Measurements from ENCODE around the genes CCNI and CNOT6L.

- PRO-cap = no peak
- RAMPAGE, long total RNA, 5 experiments = start-site peak on the minus strand in 2 of 5 experiments, at chr4:76174166-76174548 at its widest, 39 to 67 reads per replicate
- RRBS = no CpG with 5 or more reads among the region's 9 CpGs
Measured at GRCh38 chr4:76174003-76174579, 25.9 kb upstream of the NUP54 start.

GRCh38 chr4:76208139-76208785, 5.4 kb downstream of the SCARB2 start:
- PRO-cap = unidirectional peak, plus-strand start at chr4:76208603; unidirectional peak, plus-strand start at chr4:76208651
- RAMPAGE, long total RNA, 5 experiments = no peak in any of the 5 experiments
- RRBS = no CpG with 5 or more reads among the region's 8 CpGs

GRCh38 chr4:76536062-76536609, 101.1 kb downstream of the SHROOM3 start:
- PRO-cap = no peak
- RAMPAGE, long total RNA, 5 experiments = no peak in any of the 5 experiments
- RRBS = no CpG with 5 or more reads among the region's 2 CpGs

DNA sequence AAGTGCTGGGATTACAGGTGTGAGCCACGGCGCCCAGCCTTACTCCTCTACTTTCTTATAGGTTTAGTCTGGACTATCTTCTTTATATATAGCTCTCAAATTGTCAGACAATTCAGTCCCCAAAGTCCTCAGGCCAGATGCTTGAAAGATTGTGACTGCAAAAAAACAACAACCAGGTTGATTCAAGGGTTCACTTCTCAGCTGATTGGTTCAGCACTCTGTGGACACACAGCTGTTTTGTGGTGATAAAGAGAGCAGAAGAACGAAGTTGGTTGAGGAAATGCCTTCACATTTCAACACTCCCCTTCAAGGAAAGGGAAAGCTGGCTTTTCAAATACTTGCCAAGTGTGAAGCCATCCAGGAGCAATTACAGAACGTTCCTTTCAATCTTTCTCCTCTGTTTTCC, 166.7 kb downstream of the SHROOM3 start:
- PRO-cap = unidirectional peak, plus-strand start at position 257 of the sequence; unidirectional peak, plus-strand start at position 333 of the sequence
- RAMPAGE, long total RNA, 5 experiments = no peak in any of the 5 experiments
- RRBS = no CpG with 5 or more reads among the region's 4 CpGs

DNA sequence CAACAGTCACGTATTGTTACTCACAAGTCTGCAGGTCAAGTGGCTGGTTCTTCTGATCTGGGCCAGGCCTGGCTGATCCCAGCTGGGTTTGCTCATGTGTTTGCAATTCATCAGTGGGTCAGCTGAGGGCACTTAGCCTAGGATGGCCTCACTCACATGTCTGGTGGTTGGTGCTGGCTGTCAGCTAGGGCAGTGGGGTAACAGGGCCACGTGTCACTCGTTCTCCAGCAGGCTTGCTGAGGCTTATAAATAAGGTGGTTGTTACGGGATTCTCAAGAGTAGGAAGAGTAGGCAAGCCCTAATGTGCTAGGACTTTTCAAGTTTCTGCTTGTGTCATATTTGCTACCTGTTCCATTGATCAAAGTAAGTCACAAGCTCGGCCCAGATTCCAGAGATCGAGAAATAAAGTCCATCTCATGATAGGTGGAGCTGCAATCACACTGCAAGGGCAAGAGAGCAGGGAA, 88.1 kb downstream of the SOWAHB start:
- PRO-cap = no peak
- RAMPAGE, long total RNA, 5 experiments = no peak in any of the 5 experiments
- RRBS = no CpG with 5 or more reads among the region's 6 CpGs

DNA sequence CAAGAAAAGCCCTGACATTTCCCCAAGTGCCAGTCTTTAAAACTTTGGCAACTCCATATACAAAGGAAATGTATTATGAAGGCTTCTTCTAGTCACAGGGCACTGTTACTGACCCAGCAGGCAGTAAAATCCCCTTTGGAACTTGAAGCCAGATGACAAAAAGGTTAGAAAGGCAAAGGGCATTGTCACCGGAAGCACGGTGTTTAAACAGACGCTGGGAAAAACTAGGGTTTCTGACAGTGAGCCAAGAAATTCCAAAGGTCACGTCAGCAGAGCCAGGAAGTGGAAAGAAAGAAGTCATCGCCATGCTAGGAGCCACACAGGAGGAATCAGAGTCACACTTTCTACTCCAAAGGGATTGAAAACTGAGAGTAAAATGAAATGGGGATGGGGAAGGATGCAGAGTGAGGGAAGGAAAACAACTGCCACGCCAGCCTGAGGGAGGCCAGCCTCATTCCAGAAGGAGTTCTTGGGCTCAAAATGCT, 67.0 kb downstream of the SOWAHB start:
- PRO-cap = unidirectional peak, plus-strand start at position 300 of the sequence
- RAMPAGE, long total RNA, 5 experiments = no peak in any of the 5 experiments
- RRBS = no CpG with 5 or more reads among the region's 6 CpGs

DNA sequence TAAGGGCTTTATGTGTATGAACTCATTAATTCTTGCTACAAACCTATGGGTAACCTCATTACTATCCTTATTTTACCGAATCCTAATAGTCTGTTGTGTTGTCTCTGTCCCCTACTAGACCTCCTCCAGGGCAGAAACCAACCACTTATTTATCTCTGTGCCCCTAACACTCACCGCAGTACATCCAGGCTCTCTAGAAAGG, 11.3 kb upstream of the SOWAHB start:
- PRO-cap = unidirectional peak, minus-strand start at position 127 of the sequence
- RAMPAGE, long total RNA, 5 experiments = no peak in any of the 5 experiments
- RRBS = no CpG with 5 or more reads among the region's 2 CpGs

DNA sequence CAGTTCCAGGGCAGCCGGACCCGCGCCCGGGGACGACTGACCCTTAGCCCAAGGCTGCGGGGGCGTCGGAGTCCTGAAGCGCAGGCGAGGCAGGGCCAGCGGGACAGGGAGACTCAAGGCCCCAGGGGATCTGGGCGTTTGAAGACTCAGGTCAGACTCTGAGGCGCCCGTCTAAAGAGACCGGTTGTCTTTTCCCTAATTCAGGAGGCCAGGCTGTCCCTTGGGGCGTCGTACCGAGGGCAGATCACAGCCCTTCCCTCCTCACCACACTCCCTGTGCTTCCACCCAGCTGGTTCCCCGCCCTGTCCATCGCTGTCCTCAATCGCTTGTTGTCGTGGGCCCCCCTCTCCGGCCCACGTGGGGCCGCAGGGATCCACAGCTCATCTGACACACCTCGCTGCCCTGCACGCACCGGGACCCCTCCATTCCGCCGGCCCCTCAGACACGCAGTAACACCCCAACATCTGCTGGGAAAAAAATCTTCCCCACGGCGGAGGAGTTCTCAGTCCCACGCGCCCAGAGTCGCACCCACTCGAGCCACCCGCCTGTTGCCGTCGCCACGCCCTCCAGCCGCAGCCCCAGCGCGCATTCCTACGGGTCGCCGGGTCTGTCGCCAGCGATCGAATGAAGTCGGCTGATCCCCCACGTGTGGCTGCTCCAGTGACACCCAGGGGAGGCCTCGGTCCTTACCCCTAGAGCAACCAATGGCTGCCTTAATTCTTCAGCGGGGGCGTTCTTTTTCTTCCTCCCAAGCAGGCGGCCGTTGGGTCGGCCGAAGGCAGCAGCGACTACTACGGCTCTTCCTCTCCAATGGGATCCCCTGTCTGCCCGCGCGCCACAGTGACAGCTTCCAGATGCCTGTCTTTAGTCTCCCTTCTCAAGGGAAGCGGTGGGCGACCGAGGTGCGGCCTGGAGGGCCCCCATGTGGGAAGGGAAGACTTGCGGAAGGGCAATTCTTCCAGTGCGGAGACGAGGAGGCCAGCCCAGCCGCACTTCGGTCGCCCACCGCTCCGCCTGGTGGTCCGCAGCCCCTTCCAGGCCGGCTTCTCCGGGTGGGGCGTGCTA, 947 bp upstream of the SEPTIN11 start:
- PRO-cap = bidirectional peak, plus-strand start at position 755 of the sequence, minus-strand start at position 626 of the sequence
- RAMPAGE, long total RNA, 5 experiments = no peak in any of the 5 experiments
- RRBS = 6% methylated on average over 6 of the region's 80 CpGs

DNA sequence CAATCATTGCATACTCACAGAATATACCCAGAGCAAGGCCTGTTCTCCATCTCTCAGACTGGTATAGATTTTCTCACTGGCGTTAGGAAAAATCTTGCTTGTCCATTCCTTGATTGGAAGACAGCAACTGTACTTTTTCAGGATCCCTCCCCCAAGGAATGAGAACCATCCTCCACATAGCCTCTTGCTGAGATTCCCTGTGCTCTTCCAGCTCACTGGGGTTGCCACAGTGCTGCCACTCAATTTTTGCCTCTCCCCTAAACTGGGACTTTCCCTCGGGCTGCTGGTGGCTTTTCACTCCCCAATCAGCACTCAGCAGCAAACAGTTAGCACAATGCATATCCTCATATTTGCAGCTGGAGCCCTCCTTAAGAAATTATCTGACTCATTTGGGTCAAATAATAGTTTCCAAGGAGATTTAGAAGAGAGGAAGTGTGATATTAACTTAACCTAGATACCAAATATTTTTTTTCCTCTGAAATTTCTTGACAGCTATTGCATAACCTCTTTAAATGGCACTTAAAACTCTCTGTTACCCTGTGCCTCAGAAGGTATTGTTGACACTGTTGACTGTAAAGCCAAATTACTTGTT, 57.8 kb downstream of the SEPTIN11 start:
- PRO-cap = no peak
- RAMPAGE, long total RNA, 5 experiments = no peak in any of the 5 experiments
- RRBS = no CpG with 5 or more reads among the region's 2 CpGs

DNA sequence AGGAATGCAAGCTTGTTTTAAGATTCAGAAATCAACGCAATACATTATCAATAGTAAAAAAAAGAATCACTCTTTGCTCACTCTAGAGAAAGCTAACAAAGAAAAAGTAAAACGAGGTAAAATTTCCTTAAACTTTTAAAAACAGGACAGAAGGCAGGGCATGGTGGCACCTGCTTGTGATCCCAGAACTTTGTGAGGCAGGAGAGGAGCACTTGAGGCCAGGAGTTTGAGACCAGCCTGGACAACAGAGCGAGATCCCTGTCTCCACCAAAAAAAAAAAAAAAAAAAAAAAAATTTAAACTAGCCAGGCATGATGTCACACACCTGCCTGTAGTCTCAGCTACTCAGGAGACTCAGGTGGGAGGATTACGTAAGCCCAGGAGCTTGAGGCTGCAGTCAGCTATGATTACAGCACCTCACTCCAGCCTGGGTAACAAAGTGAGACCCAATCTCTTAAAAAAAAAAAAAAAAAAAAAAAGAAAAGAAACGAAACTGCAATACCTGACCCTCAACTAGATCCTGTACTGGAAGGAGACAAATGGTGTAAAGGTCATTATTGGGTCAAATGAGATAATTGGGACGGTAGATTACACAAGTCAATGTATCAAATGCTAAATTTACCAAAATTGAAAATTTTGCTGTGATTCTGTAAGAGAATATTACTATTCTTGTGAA, 3.5 kb downstream of the CCNI start:
- PRO-cap = no peak
- RAMPAGE, long total RNA, 5 experiments = no peak in any of the 5 experiments
- RRBS = no CpG with 5 or more reads among the region's 6 CpGs

- PRO-cap = unidirectional peak, minus-strand start at chr4:77074906
- RAMPAGE, long total RNA, 5 experiments = no peak in any of the 5 experiments
- RRBS = 1% methylated on average over 5 of the region's 13 CpGs
Measured at GRCh38 chr4:77074649-77075120, 1.1 kb downstream of the CCNI start.

DNA sequence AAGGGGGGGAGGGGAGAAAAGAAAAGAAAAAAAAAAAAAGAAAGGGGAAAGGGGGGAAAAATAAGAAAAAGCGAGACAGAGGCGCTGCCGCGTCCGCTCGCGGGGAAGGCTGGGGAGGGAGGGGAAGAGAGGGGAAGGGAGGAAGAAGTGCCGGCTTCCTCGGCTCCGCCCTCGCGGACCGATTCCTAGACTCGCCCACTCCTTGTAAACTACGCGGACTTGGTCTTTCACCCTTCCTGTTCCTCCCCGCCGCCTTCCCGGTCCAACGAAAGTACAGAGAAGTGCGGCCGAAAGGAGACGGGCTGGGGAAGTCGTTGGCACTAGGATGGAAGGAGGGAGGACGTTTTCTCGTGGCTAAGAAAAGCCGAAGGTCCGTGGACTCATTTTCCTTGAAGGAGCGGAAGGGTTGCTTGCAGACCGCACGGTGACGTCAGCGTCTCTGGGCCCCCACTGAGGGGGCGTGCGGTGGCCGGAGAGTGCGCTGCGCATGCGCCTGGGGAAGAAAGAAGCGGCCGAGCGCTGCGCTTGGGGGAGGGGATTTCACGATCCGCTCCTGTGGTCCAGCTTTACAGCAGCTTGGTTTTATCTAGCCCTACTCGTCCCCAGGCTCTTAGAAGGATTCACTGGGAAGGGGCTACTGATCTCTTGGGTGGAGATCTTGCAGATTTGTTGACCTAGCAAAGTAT, at the start of gene CCNI:
CCNI (minus strand) TSS at position 121 of the 686 bp plus-strand sequence.
- PRO-cap = bidirectional peak, plus-strand start at position 188 of the sequence, minus-strand start at position 121 of the sequence; bidirectional peak, plus-strand start at position 500 of the sequence, minus-strand start at position 441 of the sequence
- RAMPAGE, long total RNA, 5 experiments = start-site peak on the plus strand in 2 of 5 experiments, centred at positions 213 to 571 of the sequence, 7 to 43 reads per replicate; start-site peak on the minus strand in 1 of 5 experiments, centred at position 104 of the sequence, 23 to 31 reads per replicate
- RRBS = 3% methylated on average over 9 of the region's 46 CpGs

GRCh38 chr4:77332559-77333111, 175.6 kb downstream of the CCNG2 start:
- PRO-cap = no peak
- RAMPAGE, long total RNA, 5 experiments = no peak in any of the 5 experiments
- RRBS = no CpG with 5 or more reads among the region's 2 CpGs

DNA sequence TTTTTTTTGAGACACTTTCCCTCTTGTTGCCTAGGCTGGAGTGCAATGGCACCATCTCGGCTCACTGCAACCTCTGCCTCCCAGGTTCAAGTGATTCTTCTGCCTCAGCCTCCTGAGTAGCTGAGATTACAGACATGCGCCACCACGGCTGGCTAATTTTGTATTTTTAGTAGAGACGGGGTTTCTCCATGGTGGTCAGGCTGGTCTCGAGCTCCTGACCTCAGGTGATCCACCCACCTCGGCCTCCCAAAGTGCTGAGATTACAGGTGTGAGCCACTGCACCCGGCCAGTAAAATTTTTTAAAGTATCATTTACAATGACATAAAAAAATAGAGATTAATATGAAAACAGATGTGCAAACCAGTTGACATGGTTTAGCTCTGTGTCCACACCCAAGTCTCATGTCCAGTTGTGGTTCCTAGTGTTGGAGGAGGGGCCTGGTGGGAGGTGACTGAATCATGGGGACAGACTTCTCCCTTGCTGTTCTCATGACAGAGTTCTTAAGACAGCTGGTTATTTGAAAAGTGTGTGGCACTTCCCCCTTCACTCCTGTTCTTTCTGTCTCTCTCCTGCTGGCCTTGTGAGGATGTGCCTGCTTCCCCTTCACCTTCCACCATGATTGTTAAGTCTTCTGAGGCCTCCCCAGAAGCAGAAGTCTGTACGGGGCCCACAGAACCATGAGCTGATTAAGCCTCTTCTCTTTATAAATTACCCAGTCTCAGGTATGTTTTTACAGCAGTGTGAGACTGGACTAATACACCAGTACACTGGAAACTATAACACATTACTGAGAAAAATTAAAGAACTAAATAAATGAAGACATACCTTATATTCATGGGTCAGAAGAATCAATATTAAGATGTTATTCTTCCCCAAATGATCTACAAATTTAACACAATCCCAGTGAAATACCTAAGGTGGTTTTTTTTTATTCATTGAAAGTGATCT, 23.9 kb downstream of the CNOT6L start:
- PRO-cap = no peak
- RAMPAGE, long total RNA, 5 experiments = no peak in any of the 5 experiments
- RRBS = no CpG with 5 or more reads among the region's 8 CpGs

GRCh38 chr4:77819241-77819545, at the start of gene CNOT6L:
TSS of gene CNOT6L (minus strand) at chr4:77819368.
- PRO-cap = bidirectional peak, plus-strand start at chr4:77819307, minus-strand start at chr4:77819192; bidirectional peak, plus-strand start at chr4:77819419, minus-strand start at chr4:77819432
- RAMPAGE, long total RNA, 5 experiments = start-site peak on the minus strand in 1 of 5 experiments, at chr4:77819364-77819382 at its widest, 52 reads per replicate
- RRBS = no CpG with 5 or more reads among the region's 35 CpGs

DNA sequence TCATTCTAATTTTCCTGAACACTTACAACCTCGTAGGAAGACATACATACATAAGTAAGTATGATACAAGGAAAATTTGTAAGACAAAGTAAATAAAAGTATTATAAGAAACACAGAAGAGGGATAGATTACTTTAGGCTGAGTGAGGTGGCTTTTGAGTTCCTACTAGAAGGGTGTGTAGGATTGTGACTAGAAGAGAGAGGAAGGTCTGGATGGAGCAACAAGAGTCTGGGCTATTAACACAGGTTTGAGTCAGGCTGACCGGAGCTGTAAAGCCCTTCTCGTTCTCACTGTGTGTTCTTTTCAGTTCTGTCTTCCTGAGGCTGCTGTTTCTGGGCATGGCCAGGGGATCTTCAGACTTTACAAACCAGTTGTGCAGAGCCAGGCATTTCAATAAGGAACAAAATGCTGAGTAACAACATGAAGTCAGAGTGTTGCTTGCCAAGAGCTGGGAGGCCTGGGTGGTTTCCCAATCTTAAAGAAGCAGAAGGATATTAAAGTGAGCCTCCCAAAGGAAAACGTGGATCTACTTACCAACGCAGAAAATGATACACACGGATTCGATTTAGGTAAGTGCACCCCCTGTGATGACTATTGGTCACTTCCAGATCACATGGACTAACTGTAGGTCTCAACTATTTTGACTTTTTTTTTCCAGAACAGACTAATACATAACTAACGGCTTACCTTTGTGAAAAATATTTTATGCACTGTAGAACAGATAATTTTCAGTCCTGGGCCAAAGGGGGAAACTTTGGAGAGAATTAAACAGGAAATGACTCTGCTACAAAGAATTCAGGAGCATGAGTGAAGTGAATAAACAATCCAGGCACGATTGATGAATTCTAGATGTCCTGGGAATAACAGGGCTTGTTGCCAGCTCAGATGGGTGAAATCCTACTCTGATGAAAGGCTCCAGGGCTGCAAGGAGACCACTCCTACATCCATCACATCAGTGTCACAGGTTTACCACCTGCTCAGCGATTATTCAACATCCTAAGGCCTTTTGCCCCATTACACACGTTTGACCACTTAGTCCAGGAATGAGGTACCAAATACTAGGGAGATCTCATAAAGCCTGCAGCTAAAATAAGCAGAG, 94.5 kb downstream of the ANXA3 start:
- PRO-cap = bidirectional peak, plus-strand start at position 508 of the sequence, minus-strand start at position 395 of the sequence
- RAMPAGE, long total RNA, 5 experiments = no peak in any of the 5 experiments
- RRBS = no CpG with 5 or more reads among the region's 11 CpGs

GRCh38 chr4:78704728-78705291, 71.3 kb upstream of the BMP2K start:
- PRO-cap = no peak
- RAMPAGE, long total RNA, 5 experiments = no peak in any of the 5 experiments
- RRBS = no CpG with 5 or more reads among the region's 3 CpGs

GRCh38 chr4:78778243-78779183, 2.4 kb downstream of the BMP2K start:
- PRO-cap = no peak
- RAMPAGE, long total RNA, 5 experiments = no peak in any of the 5 experiments
- RRBS = no CpG with 5 or more reads among the region's 10 CpGs

DNA sequence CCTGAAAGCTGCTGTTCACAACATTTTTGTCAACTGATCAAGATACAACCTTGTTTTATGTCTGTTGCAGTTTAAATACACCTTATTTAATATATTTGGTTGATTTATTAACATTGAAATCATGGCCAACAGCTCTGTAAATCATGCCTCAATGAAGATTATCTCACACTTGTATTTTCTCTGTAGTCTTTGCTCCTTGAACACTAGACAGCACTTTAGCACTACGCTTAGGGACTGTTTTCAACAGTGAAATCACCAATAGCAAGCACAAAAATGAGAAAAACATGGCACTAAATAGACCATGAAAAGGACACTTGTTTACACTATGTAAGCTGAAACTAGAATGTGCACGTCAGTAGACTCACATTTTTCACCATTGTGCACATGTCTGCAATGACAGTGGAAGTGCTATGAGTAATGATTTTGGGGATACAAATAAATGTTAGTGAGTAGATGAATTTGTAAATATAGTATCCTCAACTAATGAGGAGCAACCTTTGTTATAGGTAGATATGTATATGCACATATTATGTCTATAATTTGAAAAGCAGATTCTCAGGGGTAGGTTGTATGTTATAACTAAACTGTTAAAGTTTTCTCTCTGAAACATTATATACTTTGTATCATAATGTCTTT, 3.2 kb downstream of the BMP2K start:
- PRO-cap = no peak
- RAMPAGE, long total RNA, 5 experiments = no peak in any of the 5 experiments
- RRBS = no CpG with 5 or more reads among the region's 2 CpGs

GRCh38 chr4:78780515-78781654, 4.7 kb downstream of the BMP2K start:
- PRO-cap = no peak
- RAMPAGE, long total RNA, 5 experiments = no peak in any of the 5 experiments
- RRBS = no CpG with 5 or more reads among the region's 6 CpGs

Data from stomach (tissue), 7 donors.